ENCODE results near the gene NRAP.

DNA sequence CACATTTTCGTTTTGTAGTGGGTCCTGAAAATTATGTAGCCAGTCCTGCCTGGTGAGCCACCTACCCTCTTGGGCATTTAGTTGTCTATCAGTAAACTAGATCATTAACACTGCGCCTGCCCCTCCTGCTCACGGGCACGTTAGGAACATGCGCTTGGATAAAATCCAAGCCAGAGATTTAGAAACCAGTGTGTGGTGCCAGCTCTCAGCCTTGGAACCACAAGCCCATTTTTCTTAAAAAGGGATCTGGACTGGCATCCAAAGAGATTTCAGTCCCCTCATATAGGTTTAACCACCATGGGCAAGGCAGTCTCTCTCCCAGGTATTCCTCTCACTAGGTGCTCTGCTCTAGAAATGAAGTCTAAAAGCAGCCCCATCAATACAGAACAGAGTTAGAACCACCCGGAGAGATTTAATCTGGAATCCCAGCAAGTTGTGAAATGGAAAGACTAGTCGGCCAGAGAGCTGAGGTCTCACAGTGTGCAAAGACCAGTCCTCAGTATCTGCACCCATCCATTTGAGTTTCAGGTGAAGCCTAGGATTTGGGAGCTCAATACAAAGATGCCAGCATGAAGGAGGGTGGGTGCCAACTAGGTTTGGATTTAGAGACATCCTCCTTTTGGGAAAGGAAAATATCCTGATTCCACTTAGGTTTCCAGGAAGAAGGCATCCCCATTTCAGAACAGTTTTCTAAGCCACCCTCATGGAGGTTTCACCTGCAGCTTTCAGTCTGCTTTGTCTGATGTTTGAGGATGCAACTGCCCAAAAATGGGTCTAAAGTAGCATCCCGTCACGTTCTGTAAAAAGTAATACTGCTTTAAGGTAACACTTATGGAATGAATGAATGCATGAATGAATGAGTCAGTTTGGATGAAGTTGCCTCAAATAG is 123.7 kb upstream of the TCF7L2 start:
- PRO-cap, result no peak

DNA sequence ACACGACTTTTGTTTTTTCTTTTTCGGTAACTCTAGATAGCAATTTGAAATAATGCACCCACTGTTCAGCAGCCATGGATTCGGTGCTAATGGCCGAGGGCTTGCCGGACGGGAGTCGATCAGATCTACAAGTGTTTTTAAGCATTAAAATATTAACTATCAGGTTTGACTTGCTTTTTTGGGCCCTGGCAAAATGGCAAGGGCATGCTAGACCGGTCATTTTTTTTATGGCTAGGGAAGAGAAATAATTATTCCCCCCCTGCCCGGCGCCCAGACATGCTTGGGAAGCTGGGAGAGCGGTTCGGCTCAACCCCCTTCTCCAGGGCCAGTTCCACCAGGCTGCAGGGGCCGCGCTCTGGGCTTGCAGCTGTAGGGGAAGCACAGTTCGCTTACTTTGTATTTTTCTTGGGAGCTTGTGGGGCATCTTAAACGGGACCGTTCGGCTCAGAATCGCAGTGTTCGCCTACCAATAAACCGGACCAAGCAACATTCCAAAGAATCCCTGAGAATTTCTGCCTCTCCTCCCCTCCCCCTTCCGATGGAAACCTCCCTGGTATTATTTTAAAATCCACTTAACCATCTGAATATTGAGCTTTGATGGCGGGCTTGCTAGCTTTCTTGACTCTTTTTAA is 3.1 kb downstream of the TCF7L2 start:
- PRO-cap, result bidirectional peak, plus-strand start at position 328 of the sequence, minus-strand start at position 282 of the sequence

DNA sequence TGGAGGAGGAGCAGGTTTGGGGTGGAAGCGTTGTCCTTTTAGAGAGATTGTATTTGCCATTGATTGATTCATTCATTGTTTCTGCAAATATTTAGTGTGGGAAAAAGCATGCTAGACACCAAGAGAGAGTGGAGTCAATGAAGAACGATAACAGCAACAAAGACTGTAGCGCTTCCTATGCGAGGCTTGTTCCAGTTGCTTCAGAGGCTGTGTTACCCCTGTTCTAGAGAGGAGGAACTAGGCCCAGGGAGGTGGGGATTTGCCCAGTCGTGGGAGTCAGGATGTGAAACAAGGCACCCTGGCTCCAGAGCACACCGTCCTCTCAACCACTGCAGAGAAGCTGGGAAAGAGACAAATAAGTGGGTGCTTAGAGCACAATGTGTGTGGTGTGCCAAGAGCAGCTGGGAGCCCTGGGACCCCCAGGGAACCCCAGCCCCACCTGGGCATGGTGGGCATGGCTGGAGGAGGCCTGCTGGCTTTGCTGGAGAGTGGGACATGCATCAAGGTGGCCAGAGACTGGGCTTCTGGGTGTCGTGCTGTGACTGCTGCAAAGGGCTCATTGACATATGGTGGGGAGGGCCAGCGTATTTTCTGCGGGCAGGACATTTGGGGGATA is 95.1 kb downstream of the TCF7L2 start:
- PRO-cap, result no peak

- PRO-cap, result unidirectional peak, plus-strand start at chr10:113056885
Observed at GRCh38 chr10:113056722-113057137, 106.7 kb downstream of the TCF7L2 start.

DNA sequence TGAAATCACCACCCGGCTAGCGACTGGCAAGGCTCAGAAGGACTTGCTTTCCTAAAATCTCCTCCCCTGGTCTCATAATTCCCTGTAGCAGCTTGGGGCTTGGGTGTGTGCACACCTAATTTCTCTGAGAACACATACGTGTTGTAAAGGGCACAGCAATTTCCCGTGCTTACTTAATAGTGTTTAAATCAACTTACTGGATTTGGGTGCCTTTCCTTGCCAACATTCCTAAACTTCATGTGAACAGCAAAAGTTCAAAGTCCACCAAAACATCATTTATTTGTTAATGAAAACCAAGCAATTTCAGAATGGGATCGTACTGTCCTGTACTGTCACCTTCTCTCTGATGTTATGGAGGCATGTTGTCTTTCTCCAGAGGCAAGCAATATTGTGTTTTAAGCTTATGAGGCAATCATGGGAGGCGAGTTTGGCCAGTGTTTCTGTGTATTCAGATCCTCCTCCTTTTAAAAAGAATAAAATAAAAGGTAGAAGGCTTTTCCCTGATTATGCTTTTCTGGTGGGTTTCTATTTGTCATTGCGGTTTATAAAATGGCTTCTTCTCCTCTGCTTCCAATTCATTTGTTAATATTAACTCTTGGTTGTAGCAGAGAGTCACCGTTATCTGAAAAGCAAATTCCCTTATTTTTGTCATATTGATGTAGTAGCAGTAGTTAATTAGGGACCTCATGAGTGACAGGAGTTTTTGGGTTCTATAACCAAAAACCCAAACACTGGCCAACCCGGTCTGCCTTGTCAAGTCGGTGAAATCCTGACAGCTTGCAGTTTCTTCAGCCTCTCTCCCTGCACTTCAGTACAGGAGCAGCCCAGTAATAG is 162.6 kb downstream of the TCF7L2 start:
- PRO-cap, result no peak

GRCh38 chr10:113132701-113133319 is 182.8 kb downstream of the TCF7L2 start:
- PRO-cap, result no peak

- PRO-cap, result no peak
Observed at GRCh38 chr10:113362485-113363094, 190.3 kb upstream of the HABP2 start.

GRCh38 chr10:113476253-113476591 is 76.6 kb upstream of the HABP2 start:
- PRO-cap, result no peak

GRCh38 chr10:113630787-113631393 is 33.0 kb downstream of the NRAP start:
- PRO-cap, result no peak

GRCh38 chr10:113663789-113664486 is at the start of gene NRAP:
Gene NRAP, minus strand, starts transcription at chr10:113664041.
- PRO-cap, result no peak

DNA sequence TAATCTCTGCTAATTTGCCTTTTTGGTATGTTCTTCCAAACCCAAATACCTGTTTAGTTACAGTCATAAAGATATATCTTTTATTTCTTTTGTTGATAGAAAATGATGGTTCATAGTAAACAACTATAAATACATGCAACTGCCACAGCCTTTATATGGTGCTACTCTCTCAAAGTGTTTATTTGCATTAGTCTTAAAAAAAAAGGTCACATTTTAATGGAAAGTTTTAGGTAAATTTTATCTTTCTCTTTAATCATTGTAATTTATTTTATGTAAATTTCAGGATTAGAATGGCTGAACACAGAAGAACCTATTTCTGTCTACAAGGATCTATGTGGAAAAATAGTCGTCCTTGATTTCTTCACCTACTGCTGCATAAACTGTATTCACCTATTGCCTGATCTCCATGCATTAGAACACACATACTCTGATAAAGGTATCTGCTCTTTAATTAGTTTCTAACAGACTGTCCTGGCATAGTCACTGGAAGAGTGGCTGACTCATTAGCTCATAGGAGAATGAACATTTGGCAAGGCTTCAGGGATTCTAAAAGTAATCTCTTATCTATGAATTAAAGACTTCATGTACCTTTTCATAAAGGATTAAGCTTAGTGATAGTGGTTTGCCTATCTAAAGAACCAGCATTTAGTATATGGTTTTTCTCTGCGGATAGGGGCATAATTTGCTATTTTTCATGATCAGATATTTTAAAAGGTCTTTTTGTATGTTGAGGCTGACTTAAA is 4.0 kb downstream of the NHLRC2 start:
- PRO-cap, result no peak

GRCh38 chr10:113961279-113962022 is 82.2 kb upstream of the ADRB1 start:
- PRO-cap, result no peak

DNA sequence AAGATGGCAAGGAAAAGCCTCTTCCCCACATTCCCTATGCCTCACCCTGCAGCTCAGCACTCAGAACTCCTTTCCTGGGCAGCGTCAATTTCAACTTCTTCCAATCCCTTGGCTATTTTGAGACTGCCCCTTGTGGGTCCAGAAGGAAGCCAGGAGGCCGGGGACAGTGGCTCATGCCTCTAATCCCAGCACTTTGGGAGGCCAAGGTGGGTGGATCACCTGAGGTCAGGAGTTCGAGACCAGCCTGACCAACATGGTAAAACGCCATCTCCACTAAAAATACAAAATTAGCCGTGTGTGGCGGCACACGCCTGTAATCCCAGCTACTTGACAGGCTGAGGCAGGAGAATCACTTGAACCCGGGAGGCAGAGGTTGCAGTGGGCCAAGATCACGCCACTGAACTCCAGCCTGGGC is 2.3 kb upstream of the ADRB1 start:
- PRO-cap, result no peak

DNA sequence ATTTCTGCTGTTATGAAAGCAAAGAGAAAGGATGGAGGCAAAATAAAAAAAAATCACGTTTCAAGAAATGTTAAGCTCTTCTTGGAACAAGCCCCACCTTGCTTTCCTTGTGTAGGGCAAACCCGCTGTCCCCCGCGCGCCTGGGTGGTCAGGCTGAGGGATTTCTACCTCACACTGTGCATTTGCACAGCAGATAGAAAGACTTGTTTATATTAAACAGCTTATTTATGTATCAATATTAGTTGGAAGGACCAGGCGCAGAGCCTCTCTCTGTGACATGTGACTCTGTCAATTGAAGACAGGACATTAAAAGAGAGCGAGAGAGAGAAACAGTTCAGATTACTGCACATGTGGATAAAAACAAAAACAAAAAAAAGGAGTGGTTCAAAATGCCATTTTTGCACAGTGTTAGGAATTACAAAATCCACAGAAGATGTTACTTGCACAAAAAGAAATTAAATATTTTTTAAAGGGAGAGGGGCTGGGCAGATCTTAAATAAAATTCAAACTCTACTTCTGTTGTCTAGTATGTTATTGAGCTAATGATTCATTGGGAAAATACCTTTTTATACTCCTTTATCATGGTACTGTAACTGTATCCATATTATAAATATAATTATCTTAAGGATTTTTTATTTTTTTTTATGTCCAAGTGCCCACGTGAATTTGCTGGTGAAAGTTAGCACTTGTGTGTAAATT is 2.6 kb downstream of the ADRB1 start:
- PRO-cap, result no peak

- PRO-cap, result unidirectional peak, minus-strand start at chr10:114101316
Observed at GRCh38 chr10:114100792-114101587, 57.3 kb downstream of the ADRB1 start.

DNA sequence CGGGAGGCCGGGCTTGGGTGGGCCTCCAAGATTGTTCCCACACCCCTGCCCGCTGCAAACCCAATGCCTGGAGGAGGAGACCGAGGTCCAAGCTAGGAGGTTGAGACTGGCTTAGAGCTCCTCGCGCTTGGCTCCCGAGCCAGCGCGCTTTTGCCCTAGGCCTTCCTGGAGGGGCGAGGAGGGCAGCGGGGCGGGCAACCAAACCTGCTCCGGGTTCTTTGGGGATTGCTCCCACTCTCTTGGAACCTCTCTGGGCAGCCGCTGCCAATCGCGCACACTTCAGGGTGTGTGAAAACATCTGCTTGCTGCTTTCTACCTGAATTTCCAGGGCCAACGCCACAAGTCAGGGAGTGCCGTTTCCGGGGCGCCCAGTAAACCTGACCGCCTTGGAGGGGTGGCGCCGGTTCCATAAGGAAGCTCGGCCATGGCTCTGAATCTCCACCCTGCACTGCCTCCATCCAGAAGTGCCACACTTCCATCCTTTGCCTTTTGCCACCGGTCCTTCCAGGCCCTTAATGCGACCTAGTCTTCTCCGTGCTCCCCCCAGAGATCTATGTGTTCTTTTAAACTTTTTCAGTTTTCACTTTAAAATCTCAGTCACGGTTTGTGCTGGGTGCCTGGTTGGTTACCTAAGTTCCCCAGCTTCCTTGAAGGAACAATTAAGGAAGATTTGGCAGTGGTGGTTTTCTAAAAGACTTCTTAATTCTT is 683 bp upstream of the AFAP1L2 start:
- PRO-cap, result bidirectional peak, plus-strand start at position 421 of the sequence, minus-strand start at position 410 of the sequence

- PRO-cap, result no peak
Observed at GRCh38 chr10:114434413-114435107, 30.3 kb upstream of the AFAP1L2 start.

DNA sequence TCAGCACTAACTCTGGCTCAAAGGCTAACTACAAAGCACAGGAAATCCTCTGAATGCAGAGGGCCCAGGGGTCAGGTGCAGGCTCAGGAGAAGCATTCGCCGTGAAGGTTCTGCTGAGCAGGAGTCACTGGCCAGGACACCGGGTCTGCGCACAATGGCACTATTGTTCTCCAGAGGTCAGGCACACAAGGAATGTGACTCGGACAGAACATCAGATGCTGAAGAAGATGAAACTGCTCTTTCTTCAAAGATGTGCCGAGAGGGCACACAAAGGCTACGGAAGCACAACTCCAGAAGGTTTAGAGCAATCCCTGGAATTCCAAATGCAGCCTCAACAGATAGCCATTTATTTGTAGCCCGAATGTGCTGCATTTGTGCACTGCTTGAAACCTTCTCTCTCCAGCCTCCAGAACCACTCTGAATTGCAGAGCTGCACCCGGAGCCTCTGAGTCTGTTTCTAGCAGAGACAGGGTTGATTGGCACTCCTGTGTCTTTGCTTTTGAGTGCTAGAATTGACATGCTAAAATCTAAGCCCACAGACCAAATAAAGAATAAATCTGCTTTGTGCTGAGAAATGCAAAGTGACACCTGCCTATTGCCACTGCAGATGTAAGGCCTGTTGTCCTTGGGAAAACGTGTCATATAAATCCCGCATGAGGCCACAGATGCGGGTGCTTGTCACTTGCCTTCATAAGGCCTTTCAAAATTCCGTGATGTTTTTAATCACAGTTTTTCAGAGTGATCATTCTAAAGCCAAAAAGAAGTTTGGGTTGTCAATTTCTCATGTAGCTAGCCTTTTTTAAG is 85.5 kb upstream of the AFAP1L2 start:
- PRO-cap, result no peak

DNA sequence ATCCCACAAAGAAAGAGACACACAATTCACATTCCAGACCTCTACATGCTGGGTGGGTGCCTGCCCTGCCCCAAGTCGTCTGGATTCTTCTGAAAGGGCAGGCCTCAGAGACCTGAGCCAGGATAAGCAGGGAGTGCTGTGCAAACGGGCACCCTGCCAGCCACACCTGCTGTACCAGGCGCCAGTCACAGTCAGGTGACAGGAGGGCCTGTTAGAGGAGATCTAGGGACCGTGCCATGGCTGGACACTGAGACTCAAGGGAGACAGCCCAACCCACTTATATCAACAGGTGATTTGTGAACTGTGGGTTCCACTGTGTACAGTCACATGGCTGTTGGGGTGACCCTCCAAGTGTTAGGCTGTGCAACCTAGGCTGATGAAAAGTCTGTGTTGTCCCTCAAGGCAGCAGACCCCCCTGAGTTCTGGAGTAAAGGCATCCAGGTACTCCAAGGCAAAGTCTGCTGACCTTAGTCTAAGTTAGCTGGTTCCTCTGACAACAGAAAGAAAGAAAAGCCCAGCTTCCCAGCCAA is 103.2 kb upstream of the AFAP1L2 start:
- PRO-cap, result bidirectional peak, plus-strand start at position 214 of the sequence, minus-strand start at position 81 of the sequence

DNA sequence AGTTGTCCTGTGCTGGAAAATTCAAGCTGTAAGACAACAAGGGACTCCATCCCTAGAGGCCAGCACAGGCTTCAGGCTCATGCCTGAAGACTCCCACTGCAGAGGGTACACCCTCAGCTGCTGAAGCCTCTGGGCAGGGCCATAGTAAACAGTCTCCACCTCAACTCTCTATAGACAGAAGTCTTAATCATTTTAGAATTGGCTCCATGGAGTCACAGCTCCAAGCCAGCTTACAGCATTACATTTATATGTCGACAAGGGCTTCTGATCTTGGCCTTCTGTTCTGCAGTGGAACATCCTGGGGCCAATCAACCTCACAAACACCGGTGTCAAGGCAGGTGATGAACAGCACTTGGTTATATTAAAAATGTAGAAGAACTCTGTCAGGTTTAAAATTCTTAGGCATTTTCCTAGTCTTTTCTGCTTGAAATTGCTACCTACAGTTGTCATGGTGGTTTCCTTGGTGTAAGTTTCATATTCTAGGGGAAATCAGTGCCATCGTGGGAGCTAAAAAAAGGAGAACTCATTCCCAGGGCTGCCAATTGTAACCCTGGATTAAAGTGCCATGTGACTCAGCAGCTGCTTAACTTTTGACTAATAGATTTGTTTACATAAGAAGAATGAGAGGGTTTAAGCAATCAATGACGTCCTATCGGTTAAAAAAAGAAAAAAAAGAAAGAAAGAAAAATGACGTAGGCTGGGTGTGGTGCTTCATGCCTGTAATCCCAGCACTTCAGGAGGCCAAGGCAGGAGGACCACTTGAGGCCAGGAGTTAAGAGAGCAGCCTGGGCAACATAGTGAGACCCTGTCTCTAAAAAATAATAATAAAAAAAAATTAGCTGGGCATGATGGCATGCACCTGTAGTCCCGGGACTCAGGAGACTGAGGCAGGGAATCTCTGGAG is 115.9 kb upstream of the AFAP1L2 start:
- PRO-cap, result unidirectional peak, minus-strand start at position 95 of the sequence

Measured in mucosa of descending colon (tissue), 1 donor.